ENCODE results near the genes METTL7B, RPL41, MIP and BAZ2A.

DNA sequence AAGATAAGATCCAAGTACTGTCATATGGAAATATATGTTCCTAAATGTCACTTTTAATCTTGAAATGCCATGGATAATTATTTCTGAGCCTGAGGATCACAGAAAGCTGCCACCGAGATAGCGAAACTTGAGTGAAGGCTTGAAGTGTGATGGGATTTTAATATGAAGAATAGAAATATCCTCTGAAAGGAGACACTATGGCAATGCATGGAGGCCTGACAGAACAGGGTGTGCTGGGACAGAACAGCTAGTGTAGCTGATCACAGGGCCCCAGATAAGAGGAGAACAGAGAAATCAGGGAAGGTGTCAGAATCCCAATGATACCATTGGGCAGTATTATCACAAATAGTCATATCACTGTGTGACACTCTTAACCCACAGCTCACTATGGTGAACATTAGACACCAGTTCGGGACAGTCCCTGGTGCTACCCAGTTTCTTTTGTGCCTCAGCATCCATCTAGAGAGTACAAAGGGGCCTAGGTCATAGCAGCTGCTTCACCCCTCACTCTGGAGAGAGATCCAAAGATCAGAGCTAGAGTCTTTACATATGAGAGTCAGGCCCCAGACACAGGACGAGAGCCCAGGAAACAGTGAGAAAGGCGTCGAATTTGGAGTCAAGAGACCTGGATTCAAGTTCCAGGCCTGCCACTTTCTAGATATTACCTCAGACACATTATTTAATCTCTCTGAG, 498 bp upstream of the OR10P1 start:
- RRBS, result no CpG with 5 or more reads among the region's 6 CpGs

DNA sequence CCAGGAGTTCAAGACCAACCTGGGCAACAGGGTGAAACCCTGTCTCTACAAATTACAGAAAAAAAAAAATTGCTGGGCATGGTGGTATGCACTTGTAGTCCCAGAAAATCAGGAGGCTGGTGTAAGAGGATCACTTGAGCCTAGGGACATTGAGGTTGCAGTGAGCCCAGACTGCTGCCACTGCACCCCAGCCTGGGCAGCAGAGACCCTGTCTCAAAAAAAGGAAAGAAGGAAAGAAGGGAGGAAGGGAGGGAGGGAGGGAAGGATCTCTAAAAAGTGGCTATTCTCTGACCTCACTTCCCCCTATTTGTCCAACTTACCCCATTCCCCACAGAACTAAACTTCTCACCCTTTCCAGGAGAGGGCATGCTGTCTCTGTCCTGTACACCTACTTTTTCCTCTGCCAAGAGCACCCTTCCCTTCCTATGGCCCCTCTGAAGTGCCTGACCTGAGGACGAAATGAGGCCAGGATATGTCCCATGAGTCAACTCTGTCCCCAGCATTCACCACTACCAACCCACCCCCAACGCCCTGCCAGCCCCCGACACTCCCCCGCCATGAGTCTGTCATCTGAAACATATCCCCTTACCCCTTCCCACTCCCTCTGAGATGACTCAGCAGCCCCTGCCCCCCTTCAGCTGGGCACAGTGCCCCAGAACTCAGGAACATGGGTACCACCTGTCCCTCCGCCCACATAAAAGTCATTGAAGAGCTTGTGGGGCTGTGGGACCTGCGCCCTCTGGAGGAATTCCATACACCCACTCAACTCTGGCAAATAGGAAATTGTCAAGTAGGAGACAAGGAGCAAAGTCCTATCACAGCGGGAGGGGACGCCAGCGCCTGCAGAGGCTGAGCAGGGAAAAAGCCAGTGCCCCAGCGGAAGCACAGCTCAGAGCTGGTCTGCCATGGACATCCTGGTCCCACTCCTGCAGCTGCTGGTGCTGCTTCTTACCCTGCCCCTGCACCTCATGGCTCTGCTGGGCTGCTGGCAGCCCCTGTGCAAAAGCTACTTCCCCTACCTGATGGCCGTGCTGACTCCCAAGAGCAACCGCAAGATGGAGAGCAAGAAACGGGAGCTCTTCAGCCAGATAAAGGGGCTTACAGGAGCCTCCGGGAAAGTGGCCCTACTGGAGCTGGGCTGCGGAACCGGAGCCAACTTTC, at the start of gene METTL7B:
METTL7B (plus strand) TSS at position 887 of the 1,161 bp plus-strand sequence.
- RRBS, result no CpG with 5 or more reads among the region's 16 CpGs

GRCh38 chr12:55694744-55695313, 12.9 kb downstream of the ITGA7 start:
- RRBS, result no CpG with 5 or more reads among the region's 7 CpGs

DNA sequence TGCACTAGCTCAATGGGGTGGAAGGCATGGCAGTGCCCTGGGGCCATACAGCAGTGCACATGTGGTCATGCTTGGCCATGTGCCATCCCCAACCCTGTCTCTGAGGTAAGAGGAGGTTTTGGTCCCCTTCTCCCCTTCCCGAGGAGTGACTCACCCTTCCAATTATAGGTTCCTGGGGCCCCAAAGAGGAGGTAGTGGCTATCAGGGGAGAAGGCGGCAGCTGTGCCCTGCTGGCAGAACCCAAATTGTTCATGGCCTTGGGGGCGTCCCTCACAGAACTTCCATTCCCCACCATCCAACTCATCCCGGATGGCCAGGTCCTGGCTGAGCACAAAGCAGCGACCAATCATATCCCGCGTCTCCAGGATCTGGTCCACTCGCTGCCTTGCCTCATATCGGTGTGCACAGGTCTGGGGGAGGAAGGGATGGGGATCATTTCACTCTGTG, 6.9 kb downstream of the ITGA7 start:
- RRBS, result no CpG with 5 or more reads among the region's 9 CpGs

- RRBS, result no CpG with 5 or more reads among the region's 8 CpGs
Measured at GRCh38 chr12:55722989-55723378, 2.8 kb downstream of the RDH5 start.

DNA sequence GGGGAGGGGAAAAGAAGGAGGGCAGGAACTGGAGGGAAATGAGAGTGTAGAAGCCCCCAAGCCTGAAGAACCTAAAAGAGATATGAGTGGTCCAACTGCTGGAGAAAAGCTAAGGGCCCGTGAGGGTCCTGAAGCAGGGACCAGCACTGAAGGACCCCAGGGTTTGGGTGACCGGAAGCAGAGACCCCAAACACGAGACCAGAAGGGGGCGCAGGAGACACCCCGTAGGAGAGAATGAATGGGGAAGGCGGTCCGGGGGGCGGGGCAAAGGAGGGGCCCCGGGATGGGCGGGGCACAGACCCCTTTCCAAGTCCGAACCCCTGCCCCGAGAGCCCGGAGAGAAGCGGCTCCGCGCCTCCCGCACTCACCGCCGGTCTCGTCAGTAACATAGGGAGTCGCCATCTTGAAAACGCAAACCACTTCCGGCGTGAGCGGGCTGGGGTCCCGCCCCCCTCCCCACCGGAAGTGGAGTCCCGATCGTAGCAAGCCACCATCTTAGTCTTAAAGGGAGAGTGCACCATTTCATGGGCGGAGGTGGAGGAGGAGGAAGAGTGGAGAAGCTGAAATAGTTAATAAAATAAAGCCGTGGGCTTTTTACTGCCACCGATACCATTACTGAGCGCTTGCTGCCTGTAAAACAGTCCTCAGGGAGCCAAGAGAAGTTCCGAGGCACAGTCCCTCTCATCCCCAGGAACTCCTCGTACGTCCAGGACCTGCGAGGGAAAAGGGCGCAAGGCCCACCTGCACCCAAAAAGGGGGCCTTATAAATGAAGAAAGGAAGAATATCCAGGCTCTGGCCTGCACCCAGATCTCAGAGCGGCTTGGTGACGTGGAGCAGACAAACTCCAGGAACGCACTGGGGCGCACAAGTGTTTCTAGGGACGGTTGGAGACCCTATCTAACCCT, 733 bp downstream of the PYM1 start:
- RRBS, result 1% methylated on average over 22 of the region's 43 CpGs

- RRBS, result no CpG with 5 or more reads among the region's 9 CpGs
Measured at GRCh38 chr12:55941708-55942646, 11.0 kb downstream of the DGKA start.

DNA sequence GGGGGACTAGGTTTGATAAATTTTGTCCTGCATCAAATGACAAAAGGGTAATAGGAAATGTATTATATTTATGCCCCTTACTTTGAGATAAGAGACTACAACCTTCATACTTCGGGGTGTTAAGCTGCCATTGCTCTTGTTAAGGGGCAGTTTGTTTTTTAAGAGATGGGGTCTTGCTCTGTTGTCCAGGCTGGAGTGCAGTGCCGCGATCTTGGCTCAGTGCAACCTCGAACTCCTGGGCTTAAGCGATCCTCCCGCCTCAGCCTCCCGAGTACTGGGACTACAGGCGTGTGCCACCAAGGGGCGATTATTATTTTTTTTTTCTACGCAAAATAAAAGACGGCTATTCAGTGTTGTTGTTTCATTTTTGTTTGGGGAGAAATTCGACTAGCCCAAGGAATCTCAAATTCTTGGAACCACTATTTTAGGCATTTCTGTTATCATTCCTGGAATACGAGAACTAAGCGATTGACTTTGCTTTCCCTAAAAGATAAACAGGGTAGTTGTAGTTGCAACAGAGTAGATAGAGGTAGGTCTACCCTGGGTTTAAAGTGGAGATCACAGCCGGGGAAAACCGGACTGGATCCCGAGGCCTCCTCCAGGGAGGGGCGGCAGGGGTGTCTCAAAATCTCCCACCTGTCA, 621 bp upstream of the SUOX start:
- RRBS, result 2% methylated on average over 3 of the region's 18 CpGs

DNA sequence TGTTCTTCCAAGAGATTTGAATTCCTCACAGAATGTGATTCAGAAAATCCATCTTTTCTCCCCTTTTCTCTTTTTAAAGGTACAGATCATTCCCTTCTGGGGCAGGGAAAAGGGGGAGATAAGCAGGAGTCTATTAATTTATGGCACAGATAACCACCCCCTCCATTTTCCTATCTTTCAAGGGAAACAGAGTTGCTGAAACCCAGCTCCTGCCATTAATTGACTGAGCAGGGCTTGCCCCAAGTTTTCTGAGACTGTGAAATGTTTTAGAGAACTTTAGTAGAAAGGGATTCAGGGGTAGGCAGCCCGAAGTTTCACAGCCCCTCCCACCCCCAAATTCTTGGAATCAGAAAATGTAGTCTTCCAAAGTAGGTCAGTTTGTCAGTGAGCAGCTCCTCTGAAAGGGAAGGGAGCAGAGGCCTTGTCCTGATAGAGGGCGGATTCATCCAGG, 616 bp upstream of the IKZF4 start:
- RRBS, result no CpG with 5 or more reads among the region's 2 CpGs

DNA sequence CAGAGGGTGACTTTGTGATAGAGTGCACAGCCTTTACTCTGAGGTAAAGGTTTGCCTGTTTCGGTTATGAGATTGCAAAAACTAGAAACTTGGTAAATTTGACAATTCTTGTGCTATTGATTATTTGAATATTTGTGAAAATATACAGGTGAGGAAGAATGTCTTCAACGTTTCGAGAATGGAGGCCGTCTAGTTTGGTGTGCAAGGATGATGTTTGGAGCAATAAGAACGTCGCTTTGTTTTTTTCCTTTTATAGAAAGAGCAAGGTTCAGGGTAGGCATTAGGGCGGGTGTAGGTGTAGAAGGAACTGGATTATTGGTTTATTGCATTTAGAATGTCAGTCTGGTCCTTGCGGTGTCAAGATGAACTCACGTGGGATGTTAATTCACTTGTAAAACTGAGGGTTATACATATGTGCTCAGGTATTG, 1.1 kb downstream of the RPS26 start:
- RRBS, result no CpG with 5 or more reads among the region's 9 CpGs

DNA sequence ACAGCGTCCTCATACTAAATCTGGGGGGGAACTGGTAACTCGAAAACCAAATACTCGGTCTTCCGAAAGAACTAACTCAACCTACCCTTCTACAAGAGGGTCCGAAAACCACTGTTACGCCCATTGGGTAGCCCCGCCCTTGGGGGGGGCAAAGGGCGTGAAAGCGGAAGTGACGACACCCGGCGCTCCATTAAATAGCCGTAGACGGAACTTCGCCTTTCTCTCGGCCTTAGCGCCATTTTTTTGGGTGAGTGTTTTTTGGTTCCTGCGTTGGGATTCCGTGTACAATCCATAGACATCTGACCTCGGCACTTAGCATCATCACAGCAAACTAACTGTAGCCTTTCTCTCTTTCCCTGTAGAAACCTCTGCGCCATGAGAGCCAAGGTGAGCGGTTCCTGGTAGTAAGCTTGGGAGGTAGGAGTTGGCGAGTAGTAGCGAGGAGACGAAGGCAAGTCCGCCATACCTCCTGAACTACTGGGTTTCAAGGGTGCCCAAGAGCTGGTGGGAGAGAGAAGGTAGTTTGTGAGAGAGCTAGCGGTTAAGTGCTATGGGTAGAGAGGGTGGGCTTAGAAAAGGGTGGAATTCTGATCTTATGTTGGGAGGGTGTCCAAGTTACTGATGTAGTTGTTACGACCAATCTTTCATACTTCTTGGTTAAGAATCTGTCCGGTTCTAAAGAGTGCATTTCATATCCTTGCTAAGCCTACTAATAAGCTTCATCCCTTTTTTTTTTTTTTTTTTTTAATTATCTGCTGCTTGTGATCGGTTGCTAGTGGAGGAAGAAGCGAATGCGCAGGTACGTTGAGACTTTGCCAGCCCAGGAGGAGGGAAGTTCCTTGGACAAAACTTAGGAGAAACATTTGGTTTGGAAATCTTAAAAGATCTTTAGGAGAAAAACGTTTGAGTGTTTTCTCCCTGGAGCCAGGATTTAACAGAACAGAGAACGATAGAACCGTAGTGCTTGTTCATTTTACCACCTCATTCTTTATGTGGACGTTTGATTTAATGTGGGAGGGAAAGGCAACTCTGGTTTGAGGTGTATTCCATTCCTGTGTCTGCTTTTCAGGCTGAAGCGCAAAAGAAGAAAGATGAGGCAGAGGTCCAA, at the start of gene RPL41:
RPL41 (plus strand) TSS at position 221 of the 1,108 bp plus-strand sequence.
- RRBS, result no CpG with 5 or more reads among the region's 38 CpGs

DNA sequence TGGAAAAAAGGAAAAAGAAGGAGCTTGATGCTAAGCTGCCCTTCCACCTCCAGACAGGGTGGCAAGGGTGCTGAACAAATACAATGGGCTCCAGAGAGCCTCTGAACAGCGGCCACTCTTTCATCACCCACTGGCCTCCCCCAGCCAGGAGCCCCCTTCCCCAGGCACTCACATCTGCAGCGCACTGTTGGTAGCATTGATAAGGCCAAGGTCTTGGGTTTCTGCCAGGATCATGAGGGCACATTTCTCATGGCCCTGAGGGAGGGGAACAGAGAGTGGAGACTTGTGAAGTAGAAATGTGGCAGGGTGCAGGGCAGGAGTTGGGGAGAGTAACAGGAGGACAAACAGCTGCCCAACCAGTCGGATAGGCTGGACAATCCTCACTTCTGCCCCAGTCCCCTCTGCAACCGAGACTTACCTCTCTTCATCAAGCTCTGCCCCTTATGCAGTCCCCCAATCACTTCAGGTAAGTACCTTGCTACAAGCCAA, 14.1 kb downstream of the SLC39A5 start:
- RRBS, result no CpG with 5 or more reads among the region's 4 CpGs

GRCh38 chr12:56267381-56267994, 746 bp downstream of the COQ10A start:
- RRBS, result no CpG with 5 or more reads among the region's 22 CpGs

GRCh38 chr12:56334080-56334882, 481 bp upstream of the PAN2 start:
- RRBS, result 3% methylated on average over 10 of the region's 28 CpGs

DNA sequence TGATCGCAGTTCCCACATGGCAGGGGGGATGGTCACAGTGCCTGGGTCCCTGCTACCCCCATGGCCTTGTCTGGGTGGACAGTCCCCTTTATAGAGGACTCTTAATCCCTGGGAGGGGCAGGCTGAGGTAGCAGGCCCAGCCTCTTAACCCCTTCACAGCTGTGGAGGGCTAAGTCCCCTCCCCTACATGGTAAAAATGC, at the start of gene MIP:
MIP (minus strand) TSS at position 62 of the 200 bp plus-strand sequence.
- RRBS, result no CpG with 5 or more reads among the region's 1 CpG

DNA sequence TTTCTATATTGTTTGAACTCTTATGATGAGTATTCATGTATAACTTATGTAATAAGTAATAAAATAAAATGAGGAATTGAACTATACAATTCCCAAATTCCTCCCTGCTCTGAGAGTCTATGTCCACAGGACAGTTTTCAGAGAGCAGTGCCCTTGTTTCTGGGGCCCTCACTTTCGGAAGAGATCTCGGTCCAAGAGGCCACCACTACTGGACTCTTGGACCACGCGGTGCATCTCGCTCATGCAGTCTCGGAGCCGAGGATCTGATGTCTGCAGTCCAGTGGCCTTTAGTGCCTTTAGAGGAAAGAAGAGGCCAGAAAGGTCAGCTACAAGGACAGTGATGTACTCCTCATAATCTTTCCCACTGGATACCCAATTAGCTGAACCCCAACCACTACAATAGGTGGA, 8.3 kb downstream of the GLS2 start:
- RRBS, result no CpG with 5 or more reads among the region's 7 CpGs

- RRBS, result 1% methylated on average over 32 of the region's 58 CpGs
Measured at GRCh38 chr12:56629907-56630956, at the start of gene BAZ2A. TSS of gene BAZ2A (minus strand) at chr12:56630326.

- RRBS, result no CpG with 5 or more reads among the region's 2 CpGs
Measured at GRCh38 chr12:56720758-56721341, 4.2 kb downstream of the NACA start.

DNA sequence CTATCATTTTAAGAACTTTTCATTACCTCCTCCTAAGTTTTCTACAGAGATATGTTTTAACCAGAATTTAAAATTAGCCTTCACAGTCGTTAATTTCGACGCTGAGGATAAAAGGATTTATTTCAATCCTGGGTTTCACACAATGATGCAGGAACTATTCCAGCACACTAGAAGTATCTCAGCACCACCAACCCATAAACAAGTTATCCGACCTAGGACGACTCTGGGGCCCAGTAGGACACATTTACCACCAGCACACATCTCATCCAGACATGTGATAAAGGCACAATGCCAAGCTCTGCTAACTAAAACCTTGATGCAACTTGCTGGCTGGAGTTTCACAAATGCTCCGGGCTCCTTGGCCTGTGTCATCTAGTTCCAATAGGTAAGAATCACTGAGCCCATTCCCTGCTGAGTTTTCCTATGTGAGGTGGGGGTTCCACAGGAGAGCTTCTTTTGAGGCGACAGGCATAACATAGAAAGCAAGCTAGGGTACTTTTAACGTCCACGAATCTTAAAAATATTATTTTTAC, 1.3 kb downstream of the NACA start:
- RRBS, result no CpG with 5 or more reads among the region's 9 CpGs

DNA sequence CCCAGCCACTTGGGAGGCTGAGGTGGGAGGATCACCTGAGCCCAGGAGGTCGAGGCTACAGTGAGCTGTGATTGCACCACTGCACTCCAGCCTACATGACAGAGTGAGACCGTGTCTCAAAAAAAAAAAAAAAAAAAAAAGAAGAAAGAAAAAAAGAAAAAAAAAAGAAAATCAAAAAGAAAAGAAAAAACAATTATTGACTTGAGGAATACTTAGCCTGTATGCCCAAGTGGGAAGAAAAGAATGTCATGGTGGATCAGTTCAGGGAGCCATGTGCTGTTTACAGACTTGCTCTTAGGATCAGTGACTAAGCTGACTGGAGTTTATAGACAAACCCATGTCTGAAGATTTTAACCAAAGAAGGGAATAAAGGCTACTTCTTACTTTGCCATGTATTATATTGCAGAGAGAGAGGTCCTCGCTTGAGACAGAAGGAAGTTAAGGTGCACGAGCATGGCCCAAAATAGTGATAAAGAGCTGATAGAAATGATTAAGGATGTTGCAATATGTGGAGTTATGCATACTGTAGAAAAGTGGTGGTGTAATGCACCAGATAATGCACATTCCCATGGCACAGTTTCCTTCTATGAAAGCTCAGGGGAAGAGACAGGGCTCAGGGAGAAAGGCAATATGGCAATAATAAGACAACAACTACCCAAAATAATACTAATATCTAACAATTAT, 969 bp downstream of the HSD17B6 start:
- RRBS, result no CpG with 5 or more reads among the region's 4 CpGs